AG04449 (cell line): ENCODE data around the gene PNPLA2.

- RRBS = 6% methylated on average over 17 of the region's 57 CpGs
Measured at GRCh38 chr11:639585-639959, 2.5 kb downstream of the DRD4 start.

DNA sequence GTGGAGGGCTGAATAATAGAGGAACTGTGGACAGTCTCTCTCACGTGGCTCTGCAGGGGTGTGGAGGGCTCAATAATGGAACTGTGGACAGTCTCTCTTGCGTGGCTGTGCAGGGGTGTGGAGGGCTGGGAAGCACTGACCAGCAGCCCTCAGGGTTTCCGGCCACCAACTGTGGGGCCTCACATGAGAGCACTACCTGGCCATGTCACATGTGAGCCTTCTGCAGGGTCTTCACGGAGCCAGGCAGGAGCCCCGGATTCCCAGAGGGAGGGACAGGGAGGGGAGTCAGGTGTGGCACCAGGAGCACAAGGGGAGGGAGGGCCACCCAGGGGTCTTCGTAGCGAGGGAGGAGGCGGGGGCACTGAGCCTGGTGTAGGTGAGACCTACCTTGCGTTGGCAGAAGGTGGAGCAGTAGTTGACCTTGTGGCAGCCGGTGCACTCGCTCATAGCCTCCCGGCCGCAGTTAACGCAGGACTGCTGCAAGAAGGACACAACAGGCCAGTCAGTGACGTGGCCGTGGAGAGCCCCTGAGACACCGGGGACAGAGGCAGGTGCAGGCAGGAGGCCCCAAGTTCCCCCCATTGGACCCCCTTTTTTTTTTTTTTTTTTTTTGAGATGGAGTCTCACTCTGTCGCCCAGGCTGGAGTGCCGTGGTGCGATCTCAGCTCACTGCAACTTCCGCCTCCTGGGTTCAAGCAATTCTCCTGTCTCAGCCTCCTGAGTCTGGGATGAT, 16.7 kb downstream of the DRD4 start:
- RRBS = 91% methylated on average over 6 of the region's 21 CpGs

DNA sequence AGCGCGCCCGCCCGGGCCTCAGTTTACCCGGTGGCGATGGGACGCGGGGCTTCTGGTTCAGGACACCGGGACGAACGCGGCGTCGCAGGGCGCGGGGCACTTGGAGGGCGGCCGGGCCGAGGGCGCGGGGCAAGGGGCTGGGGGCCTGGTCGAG, 157 bp downstream of the EPS8L2 start:
- RRBS = 4% methylated on average over 17 of the region's 22 CpGs

- RRBS = no CpG with 5 or more reads among the region's 23 CpGs
Measured at GRCh38 chr11:764201-765336, 12.7 kb downstream of the GATD1 start.

DNA sequence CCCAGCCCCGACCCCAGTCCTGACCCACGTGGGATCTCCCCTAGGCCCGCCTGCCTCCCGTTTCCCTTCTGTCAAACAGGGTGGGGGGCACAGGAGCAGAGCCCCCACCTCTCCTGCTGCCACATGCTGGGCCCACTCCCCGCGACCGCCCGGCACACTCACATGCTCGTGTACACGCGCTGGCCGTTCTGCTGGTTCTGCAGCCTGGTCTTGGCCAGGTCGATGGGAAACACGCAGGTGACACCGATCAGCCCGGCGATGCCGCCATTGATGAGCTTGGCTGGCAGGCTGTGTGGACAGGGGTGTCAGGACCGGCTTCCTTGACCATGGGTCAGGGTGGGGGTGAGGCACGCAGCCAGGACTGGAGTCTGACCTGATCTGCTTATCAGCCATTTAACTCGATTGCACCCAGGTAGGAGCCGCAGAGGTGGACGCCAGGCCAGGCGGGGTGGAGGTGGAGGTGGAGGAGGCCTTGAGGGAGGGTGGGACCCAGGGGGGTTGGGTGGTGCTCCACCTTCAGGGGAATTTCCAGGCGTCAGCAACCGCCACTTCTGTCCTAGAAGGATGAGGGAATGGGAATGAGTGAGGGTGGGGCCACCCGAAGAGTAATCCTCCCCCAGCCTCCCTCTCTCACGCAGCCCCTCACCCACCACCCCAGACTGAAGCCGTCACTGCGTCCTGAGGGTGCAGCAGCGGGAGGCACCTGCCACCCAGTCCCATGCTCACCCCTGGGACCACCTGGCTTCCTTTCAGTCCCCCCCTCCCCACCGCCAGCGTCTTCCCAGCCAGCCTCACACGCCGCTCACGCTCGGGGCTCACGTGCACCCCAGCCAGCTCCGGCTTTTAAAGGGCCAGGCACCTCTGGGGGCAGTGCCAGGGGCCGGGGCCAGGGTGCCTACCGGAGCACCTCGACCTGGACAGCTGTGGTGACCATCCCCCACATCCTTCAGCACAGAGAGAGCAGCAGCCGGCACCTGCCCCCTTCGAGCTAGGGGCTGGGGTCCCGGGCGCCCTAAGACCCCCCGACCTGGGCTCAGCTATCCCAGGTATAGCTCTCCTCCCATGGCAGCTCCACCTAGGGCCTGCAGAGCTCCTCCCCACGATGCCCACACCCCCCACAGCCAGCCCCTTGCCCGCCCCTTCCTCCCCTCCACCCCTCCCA, 3.1 kb downstream of the SLC25A22 start:
- RRBS = 75% methylated on average over 18 of the region's 49 CpGs

DNA sequence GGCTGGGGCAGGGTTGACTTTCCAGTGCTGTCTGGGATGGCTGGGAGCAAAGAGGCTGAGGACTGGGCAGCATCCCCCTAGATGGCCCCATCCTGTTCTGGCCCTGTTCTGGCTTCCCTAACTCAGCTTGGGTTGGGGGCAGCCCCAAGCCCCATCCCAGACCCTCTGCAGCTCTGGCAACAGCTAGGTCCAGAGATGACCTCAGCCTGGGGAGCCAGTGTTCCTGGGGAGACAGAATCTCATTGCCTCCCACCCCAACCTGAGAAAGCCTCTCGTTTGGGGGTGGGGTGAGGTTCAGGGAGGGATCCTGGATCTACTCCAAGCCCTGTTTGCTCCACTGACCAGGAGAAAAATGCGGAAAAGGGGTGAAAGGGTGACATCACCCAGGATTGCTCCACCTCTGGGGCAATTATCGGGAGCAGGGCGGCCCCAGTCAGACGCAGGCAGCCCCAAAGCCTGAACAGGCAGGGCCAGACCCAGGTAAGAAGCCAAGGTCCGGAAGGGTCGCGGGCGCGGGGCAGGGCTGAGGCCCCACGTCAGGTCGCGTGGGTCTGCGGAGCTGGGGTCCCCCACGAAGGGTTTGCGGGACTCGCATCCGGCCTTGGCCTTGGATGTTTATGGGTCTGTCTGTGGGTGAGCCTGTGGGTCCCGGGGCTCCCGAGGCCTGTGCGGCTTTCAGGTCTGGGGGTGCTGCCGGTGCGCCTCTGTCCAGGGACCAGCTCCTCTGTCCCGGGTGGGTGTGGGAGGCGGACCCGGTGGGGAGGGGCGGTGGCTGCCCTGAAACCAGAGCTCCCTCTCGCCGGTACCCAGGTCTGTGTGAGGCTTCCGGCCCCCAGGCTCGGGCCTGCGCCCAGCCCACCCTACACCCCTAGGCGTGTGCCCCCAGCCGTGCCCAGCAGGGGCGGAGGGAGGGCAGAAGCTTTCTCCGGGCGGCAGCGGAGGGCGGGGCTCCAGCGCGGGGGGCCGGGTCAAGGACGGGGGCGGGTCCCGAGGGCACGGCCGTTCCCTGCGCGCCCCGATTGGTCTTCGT, at the start of gene PNPLA2:
TSS of gene PNPLA2 (plus strand) at position 436 of the 1,030 bp plus-strand sequence.
- RRBS = 6% methylated on average over 39 of the region's 51 CpGs

GRCh38 chr11:829886-830130, 2.1 kb downstream of the CRACR2B start:
- RRBS = 6% methylated on average over 6 of the region's 23 CpGs

DNA sequence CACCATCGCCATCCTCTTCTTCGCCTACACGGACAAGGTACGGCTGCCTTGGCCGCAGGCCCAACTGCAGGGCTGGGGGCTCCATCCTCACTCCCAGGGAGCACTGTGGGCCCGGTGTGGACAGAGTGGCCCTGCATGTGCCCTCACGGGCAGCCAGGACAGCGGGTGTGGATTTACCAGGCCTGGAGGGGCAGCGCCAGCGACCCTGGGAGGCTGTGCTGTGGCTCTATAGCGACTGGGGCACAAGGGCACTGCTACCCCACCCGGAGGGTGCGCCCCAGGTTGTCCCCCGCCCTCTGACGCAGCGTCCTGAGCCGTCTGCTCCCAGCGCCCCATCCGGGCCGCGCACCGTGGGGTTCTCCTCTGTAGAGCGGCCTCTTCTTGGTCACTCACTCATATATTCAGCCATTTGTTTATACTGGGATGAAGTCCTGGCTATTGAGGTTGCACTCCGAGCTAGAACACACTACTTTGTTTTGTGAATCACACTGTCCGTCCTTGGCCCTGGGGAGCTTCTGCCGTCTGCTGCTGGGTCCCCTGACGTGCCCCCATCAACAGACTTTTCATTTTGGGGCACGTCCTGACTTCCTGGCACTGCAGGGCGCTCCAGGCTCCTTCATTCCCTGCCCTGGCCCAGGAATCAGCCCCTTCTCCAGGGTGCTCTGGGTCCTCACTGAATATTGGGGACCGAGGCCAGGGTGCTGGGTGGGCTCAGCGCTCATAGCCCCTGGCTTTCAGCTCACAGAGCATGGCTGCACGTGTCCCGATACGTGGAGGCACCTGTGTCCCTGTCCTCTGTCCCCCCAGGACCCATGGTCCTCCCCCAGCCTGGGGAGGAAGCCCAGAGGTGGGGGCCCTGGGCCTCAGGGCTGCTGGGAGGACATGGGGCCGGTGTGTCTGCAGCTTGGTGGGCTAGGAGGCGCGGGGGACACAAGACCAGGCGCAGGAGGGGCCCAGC, 22.1 kb downstream of the TSPAN4 start:
- RRBS = 91% methylated on average over 8 of the region's 38 CpGs

DNA sequence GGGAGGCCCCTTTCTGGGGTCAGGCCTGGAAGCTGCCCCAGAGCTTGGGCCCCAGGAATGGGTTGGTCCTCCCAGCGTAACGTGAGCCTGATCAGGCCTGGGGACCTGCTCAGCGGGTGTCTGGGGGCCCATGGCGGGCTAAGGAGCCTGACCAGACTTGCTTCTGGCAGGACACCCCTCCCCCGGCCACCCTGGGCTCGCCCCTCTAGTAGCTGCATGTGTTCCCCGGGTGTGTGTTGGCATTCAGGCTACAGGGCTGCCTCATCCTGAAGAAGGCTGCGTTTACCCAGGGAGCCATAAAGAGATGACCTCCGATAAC, 37.8 kb upstream of the MUC6 start:
- RRBS = 8% methylated on average over 2 of the region's 9 CpGs

GRCh38 chr11:1203390-1204276, 19.2 kb upstream of the MUC5B start:
- RRBS = 58% methylated on average over 12 of the region's 34 CpGs

DNA sequence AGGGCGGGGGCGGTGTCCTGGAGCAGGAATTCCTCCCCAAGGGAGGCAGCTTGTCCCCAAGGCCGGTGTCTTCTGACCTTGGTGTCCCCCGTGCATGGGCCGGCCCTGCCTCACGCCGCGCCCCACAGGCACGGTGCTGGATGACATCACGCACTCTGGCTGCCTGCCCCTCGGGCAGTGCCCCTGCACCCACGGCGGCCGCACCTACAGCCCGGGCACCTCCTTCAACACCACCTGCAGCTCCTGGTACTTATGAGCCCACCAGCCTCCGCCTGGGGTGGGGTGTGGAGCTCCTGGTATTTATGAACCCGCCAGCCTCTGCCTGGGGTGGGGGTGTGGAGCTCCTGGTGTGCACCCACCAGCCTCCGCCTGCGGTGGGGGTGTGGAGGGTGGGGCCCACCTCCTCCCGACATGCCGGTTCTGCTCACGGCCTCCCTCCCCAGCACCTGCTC, 6.7 kb downstream of the MUC5B start:
- RRBS = 100% methylated on average over 1 of the region's 22 CpGs

DNA sequence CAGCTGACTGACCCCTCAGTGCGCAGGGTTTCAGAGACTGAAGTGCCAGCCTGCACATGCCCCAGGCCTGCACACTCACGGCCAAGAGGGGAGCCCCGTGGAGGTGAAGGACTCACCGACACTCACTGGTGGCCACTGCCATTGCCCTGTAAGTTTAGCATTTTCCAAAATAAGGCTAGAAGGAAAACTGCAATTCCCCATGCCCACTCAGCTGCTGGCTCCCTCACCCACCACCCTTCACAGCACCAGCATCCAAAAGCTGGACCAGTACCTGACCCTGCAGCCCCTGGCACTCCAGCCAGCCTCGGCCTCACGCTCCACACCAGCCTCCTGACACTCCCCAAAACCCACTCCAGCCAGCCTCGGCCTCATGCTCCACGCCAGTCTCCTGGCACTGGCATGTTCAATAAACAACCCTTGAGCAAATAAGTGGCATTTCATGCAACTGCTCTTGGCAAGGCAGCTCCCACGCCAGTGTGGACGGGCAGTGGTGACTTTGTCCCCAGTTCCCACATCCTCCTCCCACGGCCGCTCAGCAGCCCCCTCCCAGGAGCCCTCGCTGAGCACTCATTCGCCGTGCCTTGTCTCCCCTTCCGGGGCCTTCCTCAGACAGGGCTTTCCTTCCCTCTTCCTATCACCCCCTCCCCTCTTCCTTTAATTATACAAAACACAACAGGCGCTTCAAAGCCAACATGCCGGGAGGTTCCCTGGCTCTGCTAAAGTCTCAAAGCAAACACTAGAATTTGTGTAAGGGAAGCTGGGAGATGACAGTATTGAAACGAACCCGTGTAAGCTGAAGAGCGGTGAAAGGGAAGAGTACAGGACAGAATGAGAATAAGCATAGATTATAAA, 6.9 kb downstream of the TOLLIP start:
- RRBS = 45% methylated on average over 3 of the region's 21 CpGs

DNA sequence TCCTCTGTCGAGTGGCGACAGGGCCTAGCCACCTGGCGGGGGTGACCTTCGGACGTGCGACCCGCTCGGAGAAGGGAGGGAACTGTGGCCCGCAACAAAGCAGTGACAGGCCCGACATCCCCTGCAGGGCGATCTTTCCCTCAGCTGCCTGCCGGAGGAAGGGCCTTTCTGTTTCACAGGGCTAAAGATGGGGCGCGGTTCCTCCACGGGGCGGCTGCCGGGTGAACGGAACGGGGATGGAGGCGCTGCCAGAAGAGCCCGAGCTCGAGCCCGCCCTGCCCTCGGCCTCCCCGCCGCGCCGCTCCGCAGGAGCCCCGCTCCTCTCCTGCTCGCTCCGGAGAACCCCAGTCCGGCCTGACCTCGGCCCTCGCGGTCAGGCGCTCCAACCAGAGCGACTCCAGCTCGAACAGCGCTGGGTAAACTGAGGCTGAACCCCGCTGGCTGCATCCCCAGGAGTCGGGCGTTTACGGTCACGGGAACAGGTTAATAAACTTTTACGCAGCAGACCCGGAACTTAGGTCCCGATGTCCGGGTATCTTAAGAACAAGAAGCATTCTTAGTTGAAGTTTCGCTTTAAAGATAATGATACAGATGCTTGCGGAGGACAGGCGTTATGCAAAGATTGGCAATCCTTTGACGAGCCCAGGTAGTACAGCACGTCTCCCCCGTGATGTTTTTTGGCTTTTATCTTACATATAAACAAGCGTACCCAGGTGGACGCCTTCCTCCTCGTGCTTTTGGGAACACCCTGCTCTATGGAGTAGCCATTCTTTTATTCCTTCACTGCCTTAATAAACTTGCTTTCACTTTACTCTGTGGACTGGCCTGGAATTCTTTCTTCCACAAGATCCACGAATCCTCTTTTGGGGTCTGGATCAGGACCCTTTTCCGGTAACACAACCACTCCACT, 720 bp upstream of the TOLLIP start:
- RRBS = 4% methylated on average over 6 of the region's 60 CpGs

GRCh38 chr11:1335747-1336731, 26.6 kb upstream of the TOLLIP start:
- RRBS = 2% methylated on average over 4 of the region's 63 CpGs

DNA sequence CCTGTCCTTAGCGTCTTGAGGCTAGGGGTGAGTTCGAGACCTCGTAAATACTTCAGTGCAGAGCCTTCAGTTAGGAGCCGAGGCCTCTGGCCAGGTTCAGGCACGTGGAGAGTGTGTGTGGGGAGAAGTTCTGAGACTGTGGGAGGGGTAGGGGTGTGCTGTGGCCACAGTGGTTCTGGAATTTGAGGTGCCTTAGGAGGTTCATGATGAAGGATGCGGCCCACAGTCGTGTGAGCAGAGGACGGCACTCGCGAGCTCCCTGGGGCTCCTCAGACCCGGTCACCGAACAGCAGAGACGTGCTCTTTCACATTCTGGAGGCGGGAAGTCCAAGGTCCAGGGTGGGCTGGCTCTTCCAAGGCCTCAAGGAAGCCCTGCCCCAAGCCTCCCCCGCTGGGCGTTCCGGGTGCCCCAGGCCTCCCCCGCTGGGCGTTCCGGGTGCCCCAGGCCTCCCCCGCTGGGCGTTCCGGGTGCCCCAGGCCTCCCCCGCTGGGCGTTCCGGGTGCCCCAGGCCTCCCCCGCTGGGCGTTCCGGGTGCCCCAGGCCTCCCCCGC, 33.6 kb downstream of the BRSK2 start:
- RRBS = no CpG with 5 or more reads among the region's 30 CpGs

GRCh38 chr11:1512388-1512587, 25.7 kb upstream of the MOB2 start:
- RRBS = no CpG with 5 or more reads among the region's 3 CpGs

DNA sequence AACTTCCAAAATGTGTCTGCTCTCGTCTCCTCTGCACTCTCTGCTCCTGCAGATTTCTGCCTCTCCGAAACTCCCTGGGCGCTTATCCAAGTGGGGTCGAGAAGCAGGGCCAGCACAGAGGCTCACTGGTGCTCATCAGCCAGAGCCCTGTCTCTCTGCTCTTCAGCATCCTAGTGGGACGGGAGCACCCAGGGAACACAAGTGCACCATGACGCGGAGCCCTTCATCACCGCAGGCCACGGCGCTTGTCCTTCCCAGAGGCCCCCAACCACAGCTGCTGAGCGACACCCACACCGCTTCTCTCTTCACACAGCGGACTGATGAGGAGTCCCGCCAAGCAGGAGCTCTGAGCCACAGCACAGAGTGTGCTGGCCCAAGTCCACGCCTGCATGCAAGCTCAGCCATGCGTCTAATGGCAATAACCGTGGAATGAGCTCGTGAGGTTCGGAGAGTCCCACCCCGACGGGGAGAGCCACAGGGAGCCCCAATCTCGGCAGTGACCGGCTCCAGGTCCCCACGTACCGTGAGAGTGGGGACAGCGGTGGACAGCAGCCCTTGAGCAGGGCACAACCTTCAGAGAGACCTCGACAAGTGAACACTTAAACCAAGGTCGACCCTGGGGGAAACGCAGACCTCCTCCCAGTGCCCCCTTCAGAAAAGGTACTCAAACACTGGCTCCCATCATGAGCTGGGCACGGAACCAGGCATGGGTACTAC, 28.0 kb upstream of the MOB2 start:
- RRBS = no CpG with 5 or more reads among the region's 30 CpGs

DNA sequence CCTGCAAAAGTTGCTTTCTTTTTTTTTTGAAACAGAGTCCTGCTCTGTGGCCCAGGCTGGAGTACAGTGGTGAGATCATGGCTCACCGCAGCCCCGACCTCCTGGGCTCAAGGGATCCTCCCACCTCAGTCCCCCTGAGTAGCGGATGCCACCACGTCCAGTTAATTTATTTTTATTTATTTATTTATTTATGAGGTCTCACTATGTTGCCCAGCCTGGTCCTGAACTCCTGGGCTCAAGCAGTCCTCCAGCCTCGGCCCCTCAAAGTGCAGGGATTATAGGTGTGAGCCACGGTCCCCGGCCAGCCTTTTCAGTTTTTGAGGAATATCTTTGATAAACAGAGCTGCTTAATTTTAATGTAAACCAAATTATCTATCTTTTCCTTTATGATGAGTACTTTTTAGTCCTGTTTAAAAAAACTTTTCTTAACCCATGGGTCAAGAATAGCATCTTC, 35.6 kb upstream of the MOB2 start:
- RRBS = no CpG with 5 or more reads among the region's 7 CpGs

- RRBS = no CpG with 5 or more reads among the region's 4 CpGs
Measured at GRCh38 chr11:1552618-1552885, 19.5 kb downstream of the DUSP8 start.

GRCh38 chr11:1557705-1558990, 13.9 kb downstream of the DUSP8 start:
- RRBS = no CpG with 5 or more reads among the region's 49 CpGs